ENCODE measurements around the gene CLUL1.

GRCh38 chr18:213294-214497 lies 54.2 kb downstream of the THOC1 start:
- PRO-cap, 2 experiments: no peak in any of the 2 experiments

DNA sequence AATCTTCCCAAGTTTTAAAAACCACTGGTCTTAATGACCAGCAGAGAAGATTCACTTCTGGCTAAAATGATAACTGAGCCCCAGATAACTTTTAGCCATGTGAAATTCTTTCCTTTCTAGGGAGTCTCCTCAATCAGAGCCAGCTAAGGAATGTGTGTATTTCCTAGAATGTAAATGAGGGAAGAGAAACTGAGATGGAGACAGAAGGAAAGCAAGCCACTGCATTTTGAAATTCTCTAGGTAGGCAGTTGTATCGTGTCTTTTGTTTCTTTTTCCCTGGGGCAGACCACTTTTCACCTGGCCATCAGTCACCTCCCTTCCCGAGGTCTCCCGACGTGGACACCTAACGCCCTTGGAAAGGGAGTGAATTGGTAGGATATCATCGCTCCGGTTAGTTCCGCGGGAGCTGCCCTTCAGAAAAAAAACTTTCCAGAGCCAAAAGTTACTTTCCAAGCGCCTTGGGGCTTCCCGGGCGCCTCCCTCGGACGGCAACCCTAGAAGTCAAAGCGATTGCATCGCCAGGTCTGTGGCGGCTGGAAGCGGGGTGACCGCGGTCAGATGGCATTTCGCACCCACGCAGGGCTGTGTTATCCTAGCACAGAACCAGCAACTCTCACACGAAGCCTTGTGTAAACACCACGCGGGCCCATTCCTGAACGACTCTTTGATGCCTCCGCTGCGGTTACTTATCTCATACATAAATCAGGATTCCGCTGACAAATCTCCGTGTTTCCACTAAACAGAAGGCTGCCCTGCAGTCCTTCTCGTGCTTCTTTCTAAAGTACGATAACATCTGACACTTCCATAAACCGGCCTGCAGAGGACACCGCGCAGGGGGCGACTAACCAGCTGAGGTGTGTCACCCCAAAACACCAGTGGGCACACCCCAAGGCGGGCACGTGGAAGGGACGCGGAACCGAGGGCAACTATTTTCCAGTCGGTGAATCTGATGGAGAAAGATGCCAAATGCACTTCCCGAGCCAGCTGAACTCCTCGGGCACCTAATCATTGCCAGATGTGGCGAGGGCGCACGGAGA lies 1.2 kb downstream of the COLEC12 start:
- PRO-cap, 2 experiments: no peak in any of the 2 experiments

DNA sequence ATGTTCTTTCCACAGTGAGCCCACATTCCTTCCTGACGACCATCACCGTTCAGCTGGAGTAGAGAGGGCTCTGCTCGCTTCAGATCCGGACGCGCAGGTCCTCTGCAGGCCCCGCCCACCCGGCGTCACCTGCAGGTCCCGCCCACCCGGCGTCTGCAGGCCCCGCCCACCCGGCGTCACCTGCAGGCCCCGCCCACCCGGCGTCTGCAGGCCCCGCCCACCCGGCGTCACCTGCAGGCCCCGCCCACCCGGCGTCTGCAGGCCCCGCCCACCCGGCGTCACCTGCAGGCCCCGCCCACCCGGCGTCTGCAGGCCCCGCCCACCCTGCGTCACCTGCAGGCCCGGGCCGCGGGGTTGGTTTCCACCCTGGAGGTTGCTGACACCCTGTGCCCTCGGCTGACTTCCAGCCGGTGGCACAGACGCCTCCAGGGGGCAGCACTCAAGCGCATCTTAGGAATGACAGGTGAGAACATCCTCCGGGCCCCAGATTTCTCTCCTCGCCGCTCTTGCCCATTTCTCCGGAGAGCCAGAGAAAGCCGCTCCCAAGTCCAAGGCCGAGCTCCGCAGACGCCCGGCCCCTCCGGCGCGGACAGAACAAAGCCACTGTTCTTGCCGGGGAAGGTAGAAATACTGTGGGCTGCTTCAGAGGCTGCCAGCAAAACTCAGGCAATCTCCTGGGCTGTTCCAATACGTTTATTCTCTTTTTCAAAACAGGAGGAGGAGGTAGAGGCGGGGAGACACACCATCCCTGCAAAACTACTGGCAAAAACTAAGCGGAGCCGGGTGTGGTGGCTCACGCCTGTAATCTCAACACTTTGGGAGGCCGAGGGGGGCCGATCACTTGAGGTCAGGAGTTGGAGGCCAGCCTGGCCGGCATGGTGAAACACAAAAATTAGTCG lies at the start of gene CLUL1:
Gene CLUL1 (plus strand): TSS at position 322 of the 899 bp plus-strand sequence.
- PRO-cap, 2 experiments: peak in 2 of 2 experiments; most common minus-strand start position 93 of the sequence (in 2)

- PRO-cap, 2 experiments: no peak in any of the 2 experiments
Observed at GRCh38 chr18:810139-811179, 1.6 kb downstream of the YES1 start.

GRCh38 chr18:813435-813722 lies 1.3 kb upstream of the YES1 start:
- PRO-cap, 2 experiments: no peak in any of the 2 experiments

DNA sequence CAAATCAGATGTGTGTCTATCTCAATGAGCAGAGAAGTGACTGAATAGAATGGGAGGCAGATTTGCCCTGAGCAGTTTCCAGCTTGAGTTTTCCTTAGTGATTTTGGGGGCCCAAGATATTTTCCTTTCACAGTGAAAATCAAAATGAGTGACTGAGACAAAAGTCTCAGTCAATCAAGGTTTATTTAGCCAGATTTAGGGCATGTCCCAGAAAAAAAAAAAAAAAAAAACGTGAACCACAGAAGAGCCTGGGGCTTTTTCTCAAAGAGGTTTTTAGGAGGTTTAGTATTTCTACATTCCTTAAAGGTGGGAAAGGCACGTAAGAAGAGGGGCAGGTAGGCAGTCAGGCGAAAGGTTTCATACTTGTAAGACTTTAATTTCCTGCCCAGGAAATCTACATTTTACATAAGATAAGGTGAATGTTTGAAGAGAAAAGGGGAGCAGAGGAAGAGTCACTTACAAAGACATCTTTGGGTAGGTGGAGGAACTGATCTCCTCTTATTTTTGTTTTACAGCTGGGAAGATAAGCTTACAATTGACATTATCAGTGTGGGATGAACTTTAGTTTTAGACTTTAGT lies 514.7 kb downstream of the METTL4 start:
- PRO-cap, 2 experiments: no peak in any of the 2 experiments

GRCh38 chr18:2127407-2127787 lies 443.9 kb downstream of the METTL4 start:
- PRO-cap, 2 experiments: no peak in any of the 2 experiments

DNA sequence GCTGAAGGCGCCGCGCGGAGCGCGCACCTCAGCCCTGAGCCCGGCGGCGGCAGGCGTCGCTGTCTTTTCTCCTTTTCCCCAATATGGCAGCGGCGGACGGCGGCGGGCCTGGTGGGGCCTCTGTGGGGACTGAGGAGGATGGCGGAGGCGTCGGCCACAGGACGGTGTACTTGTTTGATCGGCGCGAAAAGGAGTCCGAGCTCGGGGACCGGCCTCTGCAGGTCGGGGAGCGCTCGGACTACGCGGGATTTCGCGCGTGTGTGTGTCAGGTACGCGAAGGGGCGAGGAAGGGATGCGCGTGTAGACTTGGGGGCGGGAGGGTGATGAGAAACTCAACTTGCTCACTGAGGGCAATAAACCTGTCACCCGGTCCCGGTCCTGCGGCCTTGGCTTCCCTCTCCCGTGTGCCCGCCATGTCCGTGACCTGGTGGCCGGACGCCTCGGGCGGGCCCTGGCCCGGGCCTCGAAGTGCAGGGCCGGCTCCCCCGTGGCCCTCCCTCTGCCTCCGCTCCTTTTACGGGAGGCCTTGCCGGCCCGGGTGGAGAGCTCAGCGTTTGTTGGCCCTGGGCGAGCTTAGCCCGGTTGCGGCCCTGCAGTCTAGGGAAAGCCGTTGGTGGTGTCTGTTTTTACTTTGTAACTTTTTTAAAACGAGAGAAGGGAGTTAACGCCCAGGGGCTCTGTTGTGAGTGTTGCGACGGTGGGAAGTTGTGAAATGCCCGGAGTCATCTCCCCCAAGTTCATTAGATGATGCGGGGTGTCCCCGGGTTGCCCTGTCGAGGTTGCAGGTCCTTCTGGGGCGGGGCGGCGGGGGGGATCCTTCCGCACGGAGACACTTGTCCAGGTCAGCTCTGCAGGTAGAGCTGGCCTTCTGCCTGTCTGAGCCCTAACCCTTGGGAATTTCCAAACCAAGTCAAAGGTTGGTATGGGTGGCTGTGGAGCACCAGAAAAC lies 741 bp downstream of the SMCHD1 start:
- PRO-cap, 2 experiments: no peak in any of the 2 experiments

DNA sequence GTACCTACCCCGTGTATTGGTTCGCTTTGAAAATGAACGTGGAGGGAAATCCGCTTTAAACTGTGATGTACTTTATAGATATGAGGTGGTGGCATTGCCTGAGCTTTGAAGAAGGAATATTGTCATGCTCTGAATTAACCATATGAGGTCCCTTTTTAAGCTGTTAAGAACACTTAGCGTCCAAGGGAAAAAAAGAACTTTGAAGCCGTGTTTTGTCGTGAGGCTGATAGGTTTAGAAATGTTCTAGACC lies 1.3 kb downstream of the SMCHD1 start:
- PRO-cap, 2 experiments: no peak in any of the 2 experiments

DNA sequence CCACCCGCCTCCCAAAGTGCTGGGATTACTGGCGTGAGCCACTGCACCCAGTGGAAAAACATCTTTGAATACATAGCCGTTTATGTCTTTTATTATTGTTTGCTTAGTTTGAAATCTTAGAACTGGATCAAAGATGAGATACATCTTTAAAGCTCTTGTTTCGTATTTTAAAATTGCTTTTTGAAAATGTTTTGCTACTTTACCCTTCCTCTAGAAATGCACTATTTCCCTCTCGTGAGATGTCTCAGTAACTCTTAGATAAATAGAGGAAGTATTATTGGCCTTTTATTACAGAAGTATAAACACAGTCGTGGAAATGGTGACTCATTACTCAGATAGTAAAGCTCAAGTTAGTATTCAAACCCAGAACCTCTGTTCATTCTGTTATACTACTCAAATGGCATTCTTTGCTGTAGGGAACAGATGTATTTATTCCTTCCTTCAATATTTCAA lies 2.5 kb downstream of the SMCHD1 start:
- PRO-cap, 2 experiments: no peak in any of the 2 experiments

DNA sequence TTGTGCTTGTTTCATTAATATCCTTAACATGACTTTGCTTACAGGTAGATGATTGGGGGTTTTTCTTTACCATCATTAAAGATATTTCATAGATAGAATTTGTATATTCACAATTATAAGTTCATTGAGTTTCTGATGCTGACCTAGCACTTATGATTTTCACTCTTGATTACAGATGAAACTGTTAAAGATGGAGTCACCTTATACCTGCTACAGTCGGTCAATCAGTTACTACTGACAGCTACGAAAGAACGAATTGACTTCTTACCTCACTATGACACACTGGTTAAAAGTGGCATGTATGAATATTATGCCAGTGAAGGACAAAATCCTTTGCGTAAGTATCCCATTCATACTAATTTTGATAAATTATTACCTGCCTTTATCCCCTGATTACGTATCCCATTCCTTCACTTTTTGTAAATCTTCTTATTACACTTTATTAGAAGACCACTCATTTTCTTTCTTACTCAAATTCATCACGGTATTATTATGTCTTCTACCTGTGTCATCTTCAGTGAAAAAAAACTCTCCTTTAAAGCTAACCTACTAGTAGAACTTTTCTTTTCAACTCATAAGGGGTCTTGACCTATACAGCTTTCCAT lies 11.3 kb downstream of the SMCHD1 start:
- PRO-cap, 2 experiments: no peak in any of the 2 experiments

DNA sequence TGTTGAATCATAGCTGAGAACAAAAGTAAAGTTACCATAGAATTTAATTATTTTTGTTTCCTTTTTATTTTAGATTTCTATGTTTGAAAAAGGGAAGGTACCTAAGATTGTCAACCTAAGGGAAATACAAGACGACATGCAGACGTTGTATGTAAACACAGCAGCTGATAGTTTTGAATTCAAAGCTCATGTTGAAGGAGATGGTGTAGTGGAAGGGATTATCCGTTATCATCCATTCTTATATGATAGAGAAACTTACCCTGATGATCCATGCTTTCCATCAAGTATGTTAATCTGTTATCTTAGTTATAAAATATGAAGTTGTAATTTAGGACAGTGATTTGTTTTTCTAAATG lies 42.2 kb downstream of the SMCHD1 start:
- PRO-cap, 2 experiments: no peak in any of the 2 experiments

- PRO-cap, 2 experiments: no peak in any of the 2 experiments
Observed at GRCh38 chr18:2737323-2738003, 81.9 kb downstream of the SMCHD1 start.

DNA sequence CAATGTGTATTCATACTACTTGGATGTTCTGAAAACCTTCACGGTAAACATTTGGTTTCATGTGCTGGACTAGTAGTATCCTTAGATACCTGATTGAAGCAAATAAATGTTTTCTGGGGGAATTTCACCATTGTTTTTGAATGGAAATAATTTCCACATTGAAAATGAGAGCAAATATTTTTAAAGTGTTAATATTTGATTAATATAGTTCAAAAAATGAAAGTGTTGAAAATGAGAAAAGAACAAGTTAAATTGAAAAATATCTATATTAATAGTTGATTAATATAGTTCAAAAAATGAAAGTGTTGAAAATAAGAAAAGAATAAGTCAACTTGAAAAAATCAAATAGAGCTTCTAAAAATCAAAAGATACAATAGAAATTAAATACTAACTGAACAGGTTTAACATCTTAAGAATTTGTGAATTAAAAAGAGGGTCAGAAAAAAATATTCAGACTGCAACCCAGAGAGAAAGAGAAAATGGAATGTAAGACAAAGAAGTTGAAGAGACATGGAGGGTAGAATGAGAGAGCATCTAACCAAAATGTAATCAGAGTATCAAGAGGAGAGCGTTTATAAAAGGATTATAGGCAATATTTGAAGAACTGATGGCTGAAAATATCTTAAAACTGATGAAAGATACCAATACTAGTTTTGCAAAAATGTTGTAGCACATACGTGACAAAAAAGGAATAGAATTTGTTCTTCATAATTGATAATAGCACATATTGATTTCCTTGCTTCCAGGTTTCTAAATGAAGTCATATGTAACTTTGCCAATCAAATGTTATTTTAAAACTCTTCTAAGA lies 65.3 kb upstream of the EMILIN2 start:
- PRO-cap, 2 experiments: no peak in any of the 2 experiments

DNA sequence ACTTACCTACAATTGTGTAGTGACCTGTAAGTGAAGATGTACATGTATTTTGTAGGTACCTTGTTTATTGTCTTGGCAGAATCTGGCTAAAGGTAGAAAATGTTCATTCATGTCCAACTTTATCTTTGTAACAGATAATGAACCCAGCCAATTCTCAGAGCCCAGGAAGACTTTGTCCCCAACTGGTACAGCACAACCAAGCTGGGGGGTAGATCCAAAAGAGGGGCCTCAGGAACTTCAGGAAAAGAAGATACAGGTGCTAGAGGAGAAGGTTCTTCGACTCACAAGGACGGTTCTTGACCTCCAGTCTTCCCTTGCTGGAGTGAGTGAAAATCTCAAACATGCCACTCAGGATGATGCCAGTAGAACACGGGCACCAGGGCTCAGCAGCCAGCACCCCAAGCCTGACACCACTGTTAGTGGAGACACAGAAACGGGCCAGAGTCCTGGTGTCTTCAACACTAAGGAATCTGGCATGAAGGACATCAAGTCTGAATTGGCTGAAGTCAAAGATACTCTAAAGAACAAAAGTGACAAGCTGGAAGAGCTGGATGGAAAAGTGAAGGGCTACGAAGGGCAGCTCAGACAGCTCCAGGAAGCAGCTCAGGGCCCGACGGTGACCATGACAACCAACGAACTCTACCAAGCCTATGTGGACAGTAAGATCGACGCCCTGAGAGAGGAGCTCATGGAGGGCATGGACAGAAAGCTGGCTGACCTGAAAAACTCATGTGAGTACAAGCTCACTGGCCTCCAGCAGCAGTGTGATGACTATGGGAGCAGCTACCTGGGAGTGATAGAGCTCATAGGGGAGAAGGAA lies 43.8 kb downstream of the EMILIN2 start:
- PRO-cap, 2 experiments: no peak in any of the 2 experiments

- PRO-cap, 2 experiments: peak in 2 of 2 experiments; most common plus-strand start chr18:2906209 (in 2); most common minus-strand start chr18:2906109 (in 2)
Observed at GRCh38 chr18:2905782-2906306, 59.0 kb downstream of the EMILIN2 start.

DNA sequence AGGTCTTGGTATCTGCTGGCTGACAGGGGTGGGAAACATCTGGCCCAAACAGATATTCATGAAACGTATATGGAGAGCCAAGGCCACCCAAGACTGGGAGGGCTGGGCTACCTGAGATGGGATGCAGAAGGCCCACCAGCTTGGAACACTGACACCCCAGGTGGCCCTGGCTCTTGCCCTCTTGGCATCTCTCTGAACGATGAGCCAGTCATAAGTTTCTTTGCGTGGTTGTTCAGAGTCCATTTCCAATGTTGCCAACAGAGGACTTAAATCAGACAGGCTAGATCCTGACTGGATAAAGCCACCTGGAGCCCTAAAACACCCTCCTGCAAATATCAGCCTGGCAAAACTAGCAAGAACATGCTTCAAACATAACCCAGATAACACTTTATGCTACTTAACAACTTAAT lies 42.6 kb downstream of the LPIN2 start:
- PRO-cap, 2 experiments: no peak in any of the 2 experiments

DNA sequence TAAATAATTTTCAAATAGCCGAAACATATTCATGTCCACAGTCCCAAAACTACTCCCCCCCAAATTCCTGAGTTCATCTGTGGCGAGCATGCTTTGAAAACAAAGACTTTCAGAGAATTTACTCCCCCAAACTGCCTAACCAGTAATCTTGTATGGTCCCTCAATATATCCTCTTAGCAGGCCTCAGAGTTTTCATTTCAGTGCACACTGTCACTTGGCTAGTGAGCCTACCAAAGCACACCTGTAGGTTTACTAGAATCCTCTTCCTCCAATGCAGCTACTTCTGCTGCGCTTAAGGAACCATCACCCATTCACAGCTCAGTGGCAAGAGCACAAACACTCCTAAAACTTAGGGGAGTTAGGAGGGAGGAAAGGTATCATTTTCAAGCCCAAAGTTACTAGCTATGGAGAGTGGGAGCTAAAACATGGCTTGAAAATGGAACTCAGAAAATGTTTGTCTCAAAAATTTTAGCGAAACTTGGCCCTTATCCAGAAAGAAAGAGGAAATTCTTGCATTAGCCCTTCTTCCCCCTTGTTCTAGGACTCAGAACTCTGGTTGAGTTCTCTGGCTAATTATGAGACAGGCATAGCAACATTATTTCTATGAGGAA lies 33.2 kb downstream of the LPIN2 start:
- PRO-cap, 2 experiments: no peak in any of the 2 experiments

DNA sequence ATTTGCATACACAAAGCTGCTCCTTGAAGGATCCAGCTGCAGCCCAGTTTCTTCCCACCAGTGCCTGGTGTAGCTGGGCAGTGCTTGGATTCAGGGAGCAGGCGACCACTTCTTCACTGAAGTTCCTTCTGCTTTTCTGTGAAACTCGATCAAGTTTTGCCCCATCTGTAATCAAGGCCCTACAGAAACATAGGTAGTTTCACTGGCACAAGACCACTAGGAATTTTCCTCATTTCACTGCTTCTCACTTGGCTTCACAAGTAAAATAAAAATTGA lies 1.7 kb upstream of the LPIN2 start:
- PRO-cap, 2 experiments: no peak in any of the 2 experiments

- PRO-cap, 2 experiments: no peak in any of the 2 experiments
Observed at GRCh38 chr18:3056000-3056261, 43.0 kb upstream of the LPIN2 start.

Measured in Colon Carcinoma Metastatic in the Brain (tissue), 2 donors.